Trachea (tissue), 1 donor: ENCODE data around the gene KAT7.

GRCh38 chr17:49394815-49395310 is 19.8 kb downstream of the PHB1 start:
- PRO-cap, result no peak

DNA sequence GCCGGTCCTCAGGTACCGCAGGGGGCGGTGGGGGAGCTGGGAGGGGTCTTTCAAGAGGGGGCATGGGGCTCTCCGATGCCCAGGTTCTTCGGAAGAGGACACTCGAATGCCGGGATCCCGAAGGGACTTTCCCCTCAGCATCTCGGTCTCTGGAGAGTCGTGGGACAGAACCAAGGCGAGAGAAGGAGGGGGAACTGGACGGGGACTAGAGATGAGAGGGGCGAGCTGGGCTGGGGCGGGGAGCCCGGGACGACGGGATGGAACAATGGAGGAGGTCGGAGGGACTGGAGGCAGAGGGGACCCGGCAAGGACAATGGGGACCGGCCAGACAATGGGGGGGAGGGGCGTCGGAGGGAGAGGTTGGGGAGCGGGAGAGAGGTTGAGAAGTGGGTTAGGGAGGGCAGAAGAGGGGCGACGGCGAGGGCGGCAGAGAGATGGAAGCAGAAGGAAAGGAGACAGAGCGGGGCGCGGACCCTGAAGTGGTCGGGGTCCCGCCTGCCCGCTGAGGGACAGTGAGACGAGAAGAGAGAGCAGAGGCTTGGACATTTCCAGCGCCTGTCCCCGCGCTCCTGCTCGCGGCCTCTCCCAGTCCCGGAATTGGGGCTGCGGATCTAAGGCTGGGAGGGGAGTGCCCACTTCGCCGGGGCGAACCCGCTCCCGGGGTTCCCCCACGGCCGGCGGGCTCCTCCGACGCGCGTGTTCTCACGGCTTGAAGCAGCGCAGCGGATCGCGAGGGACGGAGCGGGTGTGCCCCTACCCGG is 797 bp downstream of the NGFR start:
- PRO-cap, result no peak

DNA sequence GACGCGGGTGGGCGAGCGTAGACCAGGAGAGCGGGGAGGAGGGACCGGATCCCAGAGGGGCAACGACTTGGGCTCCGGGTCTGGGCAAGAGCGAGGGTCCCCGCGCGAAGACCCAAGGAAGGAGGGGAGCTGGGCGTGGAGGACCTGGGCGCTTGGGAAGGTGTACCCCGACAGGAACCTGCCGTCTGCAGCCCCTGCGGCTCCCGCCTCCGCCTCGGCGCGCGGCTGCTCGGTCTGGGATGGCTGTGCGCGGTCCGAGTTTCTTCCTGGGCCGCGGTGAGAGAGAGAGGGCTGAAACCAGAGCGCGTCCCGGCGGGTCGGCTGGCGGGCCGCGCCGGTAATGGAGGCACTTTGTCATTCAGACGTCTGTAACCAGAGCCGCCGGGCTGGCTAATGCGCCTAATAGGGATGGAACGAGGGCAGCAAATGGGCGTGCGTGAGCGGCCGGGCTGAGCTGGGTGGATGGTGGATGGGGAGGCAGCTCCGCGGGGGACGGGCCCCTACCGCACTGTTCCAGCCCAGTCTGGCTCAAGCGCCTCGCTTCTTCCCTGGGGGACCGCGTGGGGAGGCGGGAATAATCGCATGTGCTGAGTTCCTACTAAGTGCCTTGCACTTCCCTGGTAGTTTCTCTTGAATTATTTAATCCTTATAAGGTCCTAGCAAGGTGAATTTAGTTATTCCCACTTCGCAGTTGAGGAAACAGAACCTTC is 2.4 kb downstream of the NGFR start:
- PRO-cap, result unidirectional peak, minus-strand start at position 464 of the sequence; unidirectional peak, minus-strand start at position 515 of the sequence

DNA sequence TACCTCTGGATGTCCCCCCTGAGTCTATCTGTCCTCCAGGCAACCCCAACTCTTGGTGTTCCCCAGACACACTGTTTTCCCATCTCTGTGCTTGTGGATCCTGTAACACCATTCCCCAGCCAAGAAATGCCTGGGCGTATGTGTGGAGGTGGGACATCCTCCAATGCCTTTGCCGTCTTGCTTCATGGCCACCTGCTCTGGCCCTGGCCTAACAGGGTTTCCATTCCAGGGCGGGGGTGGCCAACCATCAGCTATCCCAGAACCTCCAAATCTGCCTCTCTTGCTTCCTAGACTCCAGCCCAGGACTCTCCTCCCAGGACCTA is 8.4 kb downstream of the NGFR start:
- PRO-cap, result no peak

DNA sequence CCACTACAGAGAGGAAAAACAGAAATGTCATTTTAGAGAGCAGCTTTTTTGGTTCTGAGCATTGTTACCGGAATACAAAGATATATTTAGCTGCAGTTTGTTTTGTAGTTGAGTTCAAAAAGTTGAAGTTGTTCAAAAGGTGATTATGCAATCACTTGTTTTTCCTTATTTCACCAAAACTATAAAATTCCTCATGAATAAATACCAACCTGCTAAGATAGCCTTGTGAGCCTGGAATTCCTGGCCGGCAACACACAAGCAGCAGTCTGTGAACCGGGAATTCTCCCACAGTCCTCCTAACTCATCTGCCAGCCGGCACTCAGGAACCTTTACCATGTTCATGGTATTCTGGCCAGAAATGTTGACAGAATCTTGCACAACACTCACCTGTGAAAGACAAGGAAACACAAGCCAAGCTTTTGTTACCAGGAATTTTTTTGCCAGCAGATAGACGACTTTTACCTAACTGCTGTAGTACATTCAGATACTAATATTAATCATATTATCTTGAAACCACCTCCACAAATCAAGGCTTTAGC is 35.5 kb downstream of the NXPH3 start:
- PRO-cap, result no peak

DNA sequence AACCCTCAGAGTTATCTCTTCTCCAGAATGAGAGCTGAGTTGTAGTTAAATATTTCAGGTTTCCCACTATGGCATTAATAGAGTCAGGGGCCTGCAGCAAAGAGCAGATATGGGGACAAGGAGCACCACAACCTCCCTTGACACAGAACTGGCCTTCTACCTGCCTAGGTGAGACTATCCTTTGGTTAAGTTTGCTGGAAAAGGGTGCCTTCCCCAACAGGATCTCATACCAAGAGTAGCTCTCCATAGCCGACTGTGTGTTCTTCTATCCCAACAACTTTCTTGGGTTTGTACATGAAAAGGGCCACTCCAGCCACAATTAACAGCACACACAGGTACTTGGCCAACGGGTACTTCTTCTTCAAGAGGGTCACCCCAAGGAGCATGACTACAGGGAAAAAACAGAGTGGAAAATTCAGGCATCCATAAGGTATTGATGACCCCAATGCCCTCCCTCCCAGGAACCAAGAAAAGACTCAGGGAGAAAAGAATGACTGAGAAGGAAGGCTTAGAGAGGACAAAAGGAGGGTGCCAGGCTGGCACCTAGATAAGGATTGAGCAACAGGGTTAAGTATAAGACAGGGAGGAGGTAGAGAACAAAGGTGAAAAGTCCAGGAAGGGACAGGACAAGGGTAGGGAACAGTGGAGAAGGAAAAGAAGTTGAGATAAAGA is 2.7 kb downstream of the SLC35B1 start:
- PRO-cap, result no peak

GRCh38 chr17:49717347-49718360 is 9.9 kb upstream of the SLC35B1 start:
- PRO-cap, result no peak

DNA sequence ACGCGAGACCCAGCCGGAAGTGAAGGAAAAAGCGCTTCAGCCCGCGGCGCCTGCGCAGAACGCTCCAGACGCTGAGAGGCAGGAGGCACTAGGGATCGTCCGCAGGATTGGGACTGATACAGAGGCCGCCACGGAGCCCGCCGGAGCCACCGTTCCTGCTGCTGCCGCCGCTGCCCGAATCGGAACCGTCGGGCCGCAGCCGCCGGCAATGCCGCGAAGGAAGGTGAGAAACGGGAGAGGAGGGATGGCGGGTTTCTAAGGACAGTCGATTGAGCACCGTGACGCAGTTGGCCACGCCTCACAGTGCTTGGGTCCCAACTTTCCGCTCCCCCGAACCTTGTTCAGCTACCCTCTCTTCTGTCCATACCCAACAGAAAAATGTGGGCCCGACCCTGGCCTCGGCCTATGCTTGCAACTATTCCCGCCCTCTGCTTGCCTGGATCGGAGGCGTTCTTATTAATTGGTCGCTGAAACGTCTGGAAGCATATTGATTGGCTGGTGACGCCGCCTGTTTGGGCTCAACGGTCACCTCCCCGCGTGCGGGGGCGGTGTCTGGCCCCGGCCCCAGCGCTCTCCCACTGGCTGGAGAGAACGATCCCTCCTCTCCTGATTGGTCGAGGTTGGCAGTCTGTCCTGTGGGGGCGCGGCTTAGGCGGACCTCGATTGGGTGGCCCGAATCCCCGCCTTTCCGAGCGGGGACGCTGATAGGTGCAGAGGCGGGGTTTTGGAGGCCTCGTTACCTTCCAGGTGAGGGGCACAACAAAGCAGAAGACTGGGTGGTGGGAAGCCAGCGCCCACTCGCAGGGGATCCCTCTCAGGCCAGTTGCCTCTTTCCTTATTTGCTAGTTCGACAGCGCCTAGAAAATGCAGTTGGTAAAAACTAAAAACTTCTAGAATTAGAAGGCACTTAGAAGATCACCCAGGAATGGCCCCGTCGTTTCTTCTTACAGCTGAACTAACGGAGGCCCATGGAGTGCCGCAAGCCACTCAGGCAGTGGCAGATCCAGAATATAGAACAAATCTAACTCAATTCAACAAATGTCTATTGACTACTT is at the start of gene KAT7:
TSS of gene KAT7 (plus strand) at position 55 of the 1,055 bp plus-strand sequence.
- PRO-cap, result bidirectional peak, plus-strand start at position 67 of the sequence, minus-strand start outside the sequence; unidirectional peak, minus-strand start at position 380 of the sequence; bidirectional peak, plus-strand start at position 767 of the sequence, minus-strand start at position 430 of the sequence

DNA sequence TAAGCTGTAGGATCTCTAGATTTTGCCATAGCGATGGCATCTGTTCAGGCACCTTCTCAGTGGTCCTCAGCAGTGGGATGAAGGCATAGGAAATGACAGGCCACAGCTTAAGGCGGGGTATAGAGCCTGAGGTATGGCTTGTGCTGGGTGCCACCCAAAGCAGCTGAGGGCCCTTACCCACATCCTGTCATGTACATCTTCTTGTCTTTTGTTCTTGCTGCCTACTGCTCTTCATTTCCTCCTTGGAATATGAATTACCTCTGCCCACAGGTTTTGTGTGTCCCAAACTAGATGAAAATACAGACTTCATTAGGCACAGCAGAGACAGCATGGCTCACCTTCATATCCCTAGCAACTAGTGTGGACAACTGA is 29.6 kb downstream of the KAT7 start:
- PRO-cap, result no peak

- PRO-cap, result no peak
These were observed 13.1 kb downstream of the TAC4 start for GRCh38 chr17:49834536-49835353.

GRCh38 chr17:49901741-49902321 is 54.0 kb upstream of the TAC4 start:
- PRO-cap, result no peak

DNA sequence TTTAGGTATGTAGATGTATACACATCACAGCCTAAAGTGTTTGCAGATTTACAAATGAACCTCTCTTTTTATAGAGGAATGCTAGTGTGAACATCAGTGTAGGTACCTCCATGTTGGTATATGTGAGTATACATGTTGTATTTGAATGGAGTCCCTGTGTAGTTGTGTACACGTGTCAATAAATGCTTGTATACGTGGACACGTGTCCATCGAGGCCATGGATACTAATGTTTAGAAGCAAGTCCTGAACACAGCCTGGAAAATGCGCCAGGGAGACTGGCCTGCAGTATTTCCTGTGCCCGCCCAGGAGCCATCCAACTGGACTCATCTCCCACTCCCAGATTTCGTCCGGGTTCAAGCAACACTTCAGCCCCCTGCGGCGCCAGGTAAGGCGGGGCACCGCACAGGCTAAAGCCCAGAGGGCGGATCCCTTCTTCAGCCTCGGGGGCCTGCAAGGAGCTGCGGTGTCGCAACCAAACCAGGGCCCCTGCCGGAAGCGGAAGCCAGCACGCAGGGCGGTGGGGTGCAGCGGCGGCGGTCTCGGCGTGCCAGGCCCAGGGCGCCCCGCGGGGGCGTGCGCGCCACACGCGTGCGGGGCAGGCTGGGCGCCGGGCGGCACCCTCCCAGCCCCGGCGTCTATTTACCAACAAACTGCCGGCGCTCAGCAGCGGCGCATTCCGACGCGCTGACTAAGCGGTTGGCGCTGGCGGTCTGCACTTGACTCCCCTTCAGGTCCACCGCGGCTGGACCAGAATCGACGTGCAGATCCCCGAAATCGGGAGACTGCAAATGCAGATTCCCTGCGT is 707 bp upstream of the DLX4 start:
- PRO-cap, result no peak

- PRO-cap, result unidirectional peak, minus-strand start at chr17:50062548
These were observed 6.4 kb downstream of the ITGA3 start for GRCh38 chr17:50062167-50062889.

DNA sequence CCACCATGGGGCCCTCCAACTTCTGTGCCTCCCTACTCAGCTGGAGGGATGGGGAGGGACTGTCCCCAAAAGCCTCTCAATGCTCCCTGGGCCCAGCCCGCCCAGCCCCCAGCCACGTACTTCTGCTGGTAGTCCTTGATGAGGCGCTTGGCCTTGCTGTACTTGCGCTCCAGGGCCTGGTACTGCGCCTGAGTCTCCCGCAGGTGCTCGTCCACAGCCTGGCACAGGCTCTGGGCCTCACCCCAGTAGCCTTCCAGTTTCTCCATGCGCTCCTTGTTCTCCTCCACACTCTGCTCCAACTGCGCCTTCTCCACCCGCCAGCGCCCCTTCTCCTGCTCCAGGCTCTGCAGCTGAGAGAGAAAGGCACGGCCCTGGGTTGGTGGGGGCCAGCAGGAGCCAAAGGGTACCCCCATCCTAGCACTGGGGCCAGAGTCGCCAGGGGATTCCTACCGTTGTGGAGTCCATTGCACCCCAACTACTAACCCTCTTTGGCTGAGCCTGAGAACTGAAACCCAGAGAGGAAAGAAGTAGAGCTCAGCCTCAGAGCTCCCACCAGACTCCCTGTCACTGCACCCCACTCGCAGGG is 6.0 kb upstream of the SAMD14 start:
- PRO-cap, result no peak

DNA sequence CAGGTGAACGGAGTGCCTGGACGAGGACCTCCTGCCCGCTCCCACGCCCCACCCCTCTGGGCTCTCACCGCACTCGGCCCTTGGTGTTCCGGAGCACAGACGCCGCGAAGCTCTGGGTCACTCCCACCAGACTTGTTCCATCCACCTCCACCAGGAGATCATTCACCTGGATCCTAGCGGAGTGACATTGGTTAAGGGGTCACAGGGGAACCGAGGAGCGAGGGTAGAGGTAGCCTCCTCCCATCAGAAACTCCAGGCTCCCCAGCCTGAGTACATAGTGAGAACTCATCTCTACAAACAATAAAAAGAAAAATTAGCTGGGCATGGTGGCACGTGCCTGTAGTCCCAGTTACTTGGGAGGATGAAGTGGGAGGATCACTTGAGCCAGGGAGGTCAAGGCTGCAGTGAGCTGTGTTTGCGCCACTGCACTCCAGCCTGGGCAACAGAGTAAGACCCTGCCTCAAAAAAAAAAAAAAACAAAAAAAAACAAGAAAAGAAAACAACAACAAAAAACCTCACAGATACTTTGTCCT is 9.2 kb downstream of the PPP1R9B start:
- PRO-cap, result no peak

DNA sequence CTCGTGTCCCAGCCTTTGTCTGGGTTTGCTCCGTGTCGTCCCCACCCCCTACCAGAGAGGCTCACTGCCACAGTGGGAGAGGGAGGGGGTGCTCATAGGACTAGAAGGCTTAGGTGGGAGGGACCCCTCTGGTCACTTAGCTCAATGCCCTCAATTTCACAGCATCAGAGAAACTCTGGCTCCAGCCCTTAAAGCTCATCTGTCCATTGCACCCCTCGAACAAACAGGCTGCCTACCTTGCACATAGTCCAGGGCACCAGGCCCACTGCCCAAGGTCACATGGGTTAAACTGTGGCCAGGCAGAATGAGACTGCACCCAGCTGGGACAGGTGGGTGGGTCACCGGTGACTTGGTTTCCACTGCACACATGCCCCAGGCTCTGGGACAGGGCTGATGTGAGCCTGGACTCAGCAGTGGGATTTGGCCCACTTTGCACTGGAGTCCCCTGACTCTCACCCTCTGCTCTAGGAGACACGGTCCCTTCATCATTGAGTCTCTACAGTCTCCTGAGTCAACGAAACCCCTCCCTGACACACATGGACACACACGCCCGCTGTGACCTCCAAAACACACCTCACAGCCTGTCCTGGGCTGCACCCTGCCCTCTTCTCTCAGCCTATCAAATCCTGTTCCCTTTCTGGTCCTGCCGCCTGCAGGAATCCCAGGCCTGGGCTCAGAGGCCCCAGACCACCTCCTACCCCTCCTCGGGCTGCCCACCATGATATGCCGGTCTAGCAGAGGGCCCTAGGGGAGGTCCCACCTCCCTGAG is 3.8 kb downstream of the PPP1R9B start:
- PRO-cap, result no peak

- PRO-cap, result no peak
These were observed 16.1 kb downstream of the COL1A1 start for GRCh38 chr17:50185196-50185873.

- PRO-cap, result unidirectional peak, minus-strand start at chr17:50211004
These were observed 9.4 kb upstream of the COL1A1 start for GRCh38 chr17:50210775-50211327.

DNA sequence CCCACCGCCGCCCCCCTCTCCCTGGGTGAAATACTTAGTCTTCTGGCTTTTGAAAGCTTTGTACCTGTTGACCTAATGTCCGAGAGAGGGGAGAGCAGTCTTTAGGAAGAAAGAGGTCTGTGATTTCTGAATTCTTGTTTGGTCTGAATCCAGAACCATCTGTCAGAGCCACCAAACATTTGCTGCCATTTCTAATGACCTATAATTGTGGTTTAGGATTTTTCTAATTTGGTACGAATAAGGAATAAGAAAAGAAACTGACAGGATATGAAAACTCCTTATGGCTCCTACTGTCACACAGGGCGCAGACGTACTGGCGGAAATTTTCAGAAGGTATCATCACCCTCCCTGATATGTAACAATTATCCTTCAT is 18.1 kb upstream of the COL1A1 start:
- PRO-cap, result no peak

- PRO-cap, result no peak
These were observed 20.7 kb upstream of the COL1A1 start for GRCh38 chr17:50222092-50222555.